Hematopoietic multipotent progenitor cell (in vitro differentiated cells): Measurements from ENCODE around the genes GPR42, KRTDAP, RBM42 and CLIP3.

GRCh38 chr19:35000852-35001631 lies 919 bp downstream of the GRAMD1A start:
- CAGE, long polyA plus RNA, result no peak

DNA sequence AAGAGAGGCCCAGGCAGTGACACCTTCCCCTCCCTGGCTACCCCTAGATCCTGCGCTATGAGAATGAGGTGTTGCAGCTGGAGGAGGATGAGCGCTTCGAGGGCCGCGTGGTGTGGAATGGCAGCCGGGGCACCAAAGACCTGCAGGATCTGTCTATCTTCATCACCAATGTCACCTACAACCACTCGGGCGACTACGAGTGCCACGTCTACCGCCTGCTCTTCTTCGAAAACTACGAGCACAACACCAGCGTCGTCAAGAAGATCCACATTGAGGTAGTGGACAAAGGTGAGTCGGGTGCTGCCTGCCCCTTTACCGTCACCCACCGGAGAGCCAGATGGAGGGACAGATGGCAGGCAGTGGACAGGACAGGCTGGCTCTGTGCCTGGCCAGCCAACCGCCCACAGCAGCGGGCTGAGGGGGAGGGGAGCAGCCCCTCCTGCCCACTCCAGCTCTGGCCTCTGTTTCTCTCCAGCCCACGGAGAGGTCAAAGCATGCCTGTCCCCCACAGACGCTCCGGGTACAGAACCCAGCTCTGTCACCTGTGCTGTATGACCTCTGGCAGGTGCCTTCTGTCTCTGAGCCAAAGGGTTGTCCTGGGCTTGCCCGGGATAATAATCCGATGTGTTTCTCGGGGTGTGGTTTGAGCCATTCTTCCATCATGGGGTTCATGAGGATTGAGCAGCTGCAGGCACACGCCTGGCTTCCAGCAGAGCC lies 3.3 kb downstream of the SCN1B start:
- CAGE, long polyA plus RNA, result no peak

DNA sequence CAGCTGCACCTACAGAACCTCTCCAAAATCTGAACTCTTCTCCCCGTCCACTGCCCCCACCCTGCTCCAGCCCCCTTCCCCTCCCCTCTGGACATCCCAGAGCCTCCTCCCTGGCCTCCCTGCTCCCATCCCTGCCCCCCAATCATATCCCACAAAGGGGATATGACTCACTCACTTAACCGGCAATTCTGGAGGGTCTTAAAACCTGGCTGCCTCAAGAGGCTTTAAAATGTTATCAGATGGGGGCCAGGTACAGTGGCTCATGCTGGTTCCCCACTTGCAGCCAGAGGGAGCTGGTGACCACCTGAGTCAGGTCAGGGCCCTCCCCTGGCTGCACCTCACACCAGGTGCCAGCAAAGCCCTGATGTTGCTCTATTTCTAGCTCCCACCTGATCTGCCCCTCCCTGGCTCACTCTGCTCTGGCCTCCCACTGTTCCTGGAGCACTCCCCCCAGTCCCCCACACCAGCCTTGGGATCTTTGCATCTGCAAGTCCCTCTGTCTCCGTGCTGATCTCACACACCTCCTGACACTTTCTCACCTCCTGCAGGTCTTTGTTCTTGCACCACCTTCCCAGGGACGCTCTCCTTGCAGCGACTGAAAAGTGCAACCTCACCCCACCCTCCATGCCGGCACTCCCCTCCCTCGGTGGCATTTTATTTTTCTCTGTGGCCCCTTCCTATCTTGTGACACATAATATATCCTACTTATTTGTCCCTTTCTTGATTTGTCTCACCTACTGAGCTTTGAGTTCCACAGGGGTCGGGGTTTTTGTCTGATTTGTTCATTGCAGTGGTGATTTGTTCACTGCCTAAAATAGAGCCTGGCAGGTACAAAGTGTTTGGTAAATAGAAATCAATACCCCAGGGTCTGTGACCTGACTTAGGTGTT lies 14.3 kb downstream of the HPN start:
- CAGE, long polyA plus RNA, result no peak

DNA sequence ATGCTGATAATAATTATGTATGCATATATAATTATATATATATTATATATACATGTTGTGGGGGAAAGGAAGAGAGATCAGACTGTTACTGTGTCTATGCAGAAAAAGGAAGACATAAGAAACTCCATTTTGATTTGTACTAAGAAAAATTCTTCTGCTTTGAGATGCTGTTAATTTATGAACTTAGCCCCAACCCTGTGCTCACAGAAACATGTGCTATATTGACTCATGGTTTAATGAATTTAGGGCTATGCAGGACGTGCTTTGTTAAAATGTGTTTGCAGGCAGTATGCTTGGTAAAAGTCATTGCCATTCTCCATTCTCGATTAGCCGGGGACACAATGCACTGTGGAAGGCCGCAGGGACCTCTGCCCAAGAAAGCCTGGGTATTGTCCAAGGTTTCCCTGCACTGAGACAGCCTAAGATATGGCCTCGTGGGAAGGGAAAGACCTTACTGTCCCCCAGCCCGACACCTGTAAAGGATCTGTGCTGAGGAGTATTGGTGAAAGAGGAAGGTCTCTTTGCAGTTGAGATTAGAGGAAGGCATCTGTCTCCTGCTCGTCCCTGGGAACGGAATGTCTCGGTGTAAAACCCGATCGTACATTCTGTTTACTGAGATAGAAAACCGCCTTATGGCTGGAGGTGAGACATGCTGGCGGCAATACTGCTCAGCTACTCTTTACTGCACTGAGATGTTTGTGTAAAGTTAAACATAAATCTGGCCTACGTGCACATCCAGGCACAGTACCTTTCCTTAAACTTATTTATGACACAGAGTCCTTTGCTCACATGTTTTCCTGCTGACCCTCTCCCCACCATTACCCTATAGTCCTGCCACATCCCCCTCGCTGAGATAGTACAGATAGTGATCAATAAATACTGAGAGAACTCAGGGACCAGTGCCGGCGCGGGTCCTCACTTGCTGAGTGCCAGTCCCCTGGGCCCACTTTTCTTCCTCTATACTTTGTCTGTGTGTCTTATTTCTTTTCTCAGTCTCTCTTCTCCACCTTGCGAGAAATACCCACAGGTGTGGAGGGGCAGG lies 5.2 kb downstream of the LGI4 start:
- CAGE, long polyA plus RNA, result no peak

- CAGE, long polyA plus RNA, result no peak
Observed at GRCh38 chr19:35155033-35155396, 480 bp downstream of the FXYD5 start.

GRCh38 chr19:35266638-35266942 lies 2.2 kb upstream of the USF2 start:
- CAGE, long polyA plus RNA, result no peak

DNA sequence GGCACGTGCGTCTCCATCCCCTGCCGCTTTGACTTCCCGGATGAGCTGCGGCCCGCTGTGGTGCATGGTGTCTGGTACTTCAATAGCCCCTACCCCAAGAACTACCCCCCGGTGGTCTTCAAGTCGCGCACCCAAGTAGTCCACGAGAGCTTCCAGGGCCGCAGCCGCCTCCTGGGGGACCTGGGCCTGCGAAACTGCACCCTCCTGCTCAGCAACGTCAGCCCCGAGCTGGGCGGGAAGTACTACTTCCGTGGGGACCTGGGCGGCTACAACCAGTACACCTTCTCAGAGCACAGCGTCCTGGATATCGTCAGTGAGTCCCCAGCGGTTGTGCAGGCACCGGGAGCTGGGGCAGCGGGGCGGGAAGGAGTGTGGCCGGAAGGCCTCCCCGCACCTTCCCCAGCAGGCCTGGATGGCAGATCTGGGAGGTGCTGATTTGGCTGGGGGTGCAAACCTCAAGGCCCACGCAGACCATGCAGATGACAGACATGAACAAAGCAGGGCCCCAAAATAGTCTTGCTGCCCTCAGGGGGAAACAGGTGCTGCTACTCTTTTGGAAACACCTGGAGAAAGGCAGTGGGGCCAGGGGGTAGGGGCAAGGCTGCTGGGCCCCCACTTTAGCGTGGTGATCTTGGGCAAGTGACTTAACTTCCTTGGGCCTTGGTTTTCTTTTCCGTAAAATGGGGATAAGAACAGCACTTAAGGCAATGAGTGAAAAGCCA lies 3.9 kb downstream of the MAG start:
- CAGE, long polyA plus RNA, result no peak

DNA sequence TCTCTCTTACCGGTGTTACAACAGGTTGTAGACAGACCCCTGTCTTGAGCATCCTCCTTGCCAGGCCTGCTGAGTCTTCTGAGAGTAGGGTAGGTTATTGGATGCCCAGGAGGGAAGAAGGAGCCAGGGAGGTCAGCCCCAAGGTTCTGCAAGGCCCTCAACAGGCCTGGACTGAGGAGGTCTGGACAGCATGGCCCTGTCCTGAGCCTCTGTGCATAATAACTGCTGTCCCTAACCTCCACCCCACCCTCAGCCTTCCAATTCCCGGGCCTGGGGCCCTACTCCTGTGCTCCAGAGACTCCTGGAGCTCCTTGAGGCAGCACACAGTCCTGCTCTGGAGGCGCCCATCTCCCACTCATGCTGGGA lies 339 bp downstream of the CD22 start:
- CAGE, long polyA plus RNA, result no peak

DNA sequence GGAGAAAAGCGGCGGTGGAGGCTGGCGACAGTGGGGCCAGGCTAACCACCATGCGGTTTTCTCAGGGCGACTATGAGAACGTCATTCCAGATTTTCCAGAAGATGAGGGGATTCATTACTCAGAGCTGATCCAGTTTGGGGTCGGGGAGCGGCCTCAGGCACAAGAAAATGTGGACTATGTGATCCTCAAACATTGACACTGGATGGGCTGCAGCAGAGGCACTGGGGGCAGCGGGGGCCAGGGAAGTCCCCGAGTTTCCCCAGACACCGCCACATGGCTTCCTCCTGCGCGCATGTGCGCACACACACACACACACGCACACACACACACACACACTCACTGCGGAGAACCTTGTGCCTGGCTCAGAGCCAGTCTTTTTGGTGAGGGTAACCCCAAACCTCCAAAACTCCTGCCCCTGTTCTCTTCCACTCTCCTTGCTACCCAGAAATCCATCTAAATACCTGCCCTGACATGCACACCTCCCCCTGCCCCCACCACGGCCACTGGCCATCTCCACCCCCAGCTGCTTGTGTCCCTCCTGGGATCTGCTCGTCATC lies 1.1 kb upstream of the FFAR1 start:
- CAGE, long polyA plus RNA, result no peak

DNA sequence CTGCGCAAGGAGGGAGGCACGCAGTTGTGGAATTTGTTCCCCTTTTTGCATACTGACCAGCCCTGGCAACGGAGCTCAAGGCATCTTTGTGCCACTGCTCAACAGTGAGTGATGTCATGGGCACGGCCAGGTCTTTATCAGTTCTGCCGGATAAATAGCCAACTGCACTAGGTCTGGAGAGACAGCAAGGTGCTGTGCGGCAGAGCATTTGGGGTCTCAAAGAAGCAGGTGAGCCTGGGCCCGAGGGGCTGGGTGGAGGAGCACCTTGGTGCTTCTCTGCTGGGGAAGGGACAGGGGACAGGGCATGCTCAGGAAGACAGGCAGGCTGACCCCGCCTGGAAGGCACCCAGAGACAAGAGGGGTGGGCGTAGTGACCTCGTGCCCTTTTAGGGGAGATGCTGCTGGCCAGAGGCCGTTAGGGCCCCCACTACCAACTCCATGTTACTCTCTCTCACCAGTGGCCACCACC lies at the start of gene GPR42:
TSS of gene GPR42 (plus strand) at position 178 of the 469 bp plus-strand sequence.
- CAGE, long polyA plus RNA, result no peak

DNA sequence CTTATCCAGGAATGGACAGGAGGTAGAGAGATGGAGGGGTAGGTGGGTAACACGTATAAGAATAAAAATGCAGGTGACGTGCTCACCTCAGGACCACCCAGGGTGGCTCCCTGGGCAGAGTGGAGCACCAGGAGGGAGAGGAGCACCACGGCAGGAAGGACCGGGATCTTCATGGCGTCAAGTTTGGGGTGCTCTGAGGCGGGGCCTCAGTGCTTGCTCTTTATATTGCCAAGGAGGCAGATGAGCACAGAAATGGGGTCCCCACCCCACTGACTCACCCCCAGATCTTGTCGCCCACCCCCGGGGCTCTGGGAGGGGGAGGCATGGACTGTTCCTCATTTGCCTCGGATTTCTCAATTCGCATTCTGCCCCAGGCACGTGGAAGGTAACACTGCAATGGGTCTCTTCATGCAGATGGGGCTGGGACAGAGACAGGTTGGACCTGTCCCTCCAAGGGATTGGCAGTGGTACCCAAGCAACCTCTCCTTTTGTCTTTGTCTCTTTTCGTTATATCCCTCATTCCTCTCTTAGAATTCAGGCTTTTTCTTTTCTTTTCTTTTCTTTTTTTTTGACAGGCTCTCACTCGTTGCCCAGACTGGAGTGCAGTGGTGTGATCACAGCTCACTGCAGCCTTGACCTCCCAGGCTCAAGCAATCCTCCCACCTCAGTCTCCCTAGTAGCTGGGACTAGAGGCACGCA lies at the start of gene KRTDAP:
TSS of gene KRTDAP (minus strand) at position 195 of the 699 bp plus-strand sequence.
- CAGE, long polyA plus RNA, result no peak

GRCh38 chr19:35628223-35629366 lies at the start of gene RBM42:
Gene RBM42, plus strand, starts transcription at chr19:35629036.
- CAGE, long polyA plus RNA, result start-site peak on the plus strand at chr19:35629044-35629096, 2,008 reads

GRCh38 chr19:35712823-35713796 lies 4.7 kb upstream of the KMT2B start:
- CAGE, long polyA plus RNA, result no peak

DNA sequence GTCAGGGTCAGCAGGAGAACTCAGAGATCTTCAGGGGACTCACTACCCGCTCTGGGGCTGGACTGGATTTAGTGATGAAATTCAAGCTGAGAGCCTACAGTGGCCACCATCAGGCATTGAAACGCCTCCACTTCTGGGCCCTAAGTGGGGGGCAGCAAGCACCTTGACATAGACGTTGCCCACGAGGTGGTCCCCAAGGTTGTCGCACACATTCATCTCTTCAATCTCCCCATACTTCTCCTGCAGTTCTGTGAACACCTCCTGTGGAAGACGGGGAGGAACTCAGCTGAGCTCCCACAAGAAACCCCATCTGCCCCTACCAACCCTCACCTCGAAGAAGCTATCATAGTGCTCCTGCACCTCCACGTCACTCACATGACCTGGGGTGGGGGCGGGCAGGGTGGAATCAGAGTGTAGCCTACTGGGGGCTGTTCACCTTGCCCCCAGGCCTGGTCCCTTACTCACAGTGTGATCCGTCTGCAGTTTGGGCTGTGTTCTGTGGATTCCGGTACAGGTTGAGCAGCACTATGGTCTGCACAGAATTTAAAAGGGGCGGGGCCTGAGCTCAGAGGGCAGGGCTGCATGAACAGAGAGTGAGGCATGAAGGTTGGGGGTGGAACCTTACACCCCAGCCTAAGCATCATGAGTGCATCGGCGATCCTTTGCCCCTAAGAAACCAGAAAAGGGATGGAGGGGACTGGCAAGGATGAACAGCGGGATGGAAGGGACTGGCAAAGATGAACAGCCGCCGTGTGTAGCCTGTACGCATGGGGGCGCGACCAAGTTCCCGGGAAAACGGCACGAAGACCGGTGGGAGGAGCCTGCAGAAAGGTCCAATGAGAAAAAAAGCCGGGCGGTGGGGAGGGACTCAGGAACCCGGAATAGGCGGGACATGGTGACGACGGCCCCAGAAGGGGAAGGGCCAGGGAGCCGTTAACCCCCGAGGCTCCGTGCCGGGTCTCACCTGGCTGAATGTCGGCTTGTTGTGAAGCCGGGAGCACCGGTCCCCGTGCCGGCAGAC lies 747 bp downstream of the U2AF1L4 start:
- CAGE, long polyA plus RNA, result no peak

GRCh38 chr19:35788074-35788625 lies 12.8 kb downstream of the ARHGAP33 start:
- CAGE, long polyA plus RNA, result no peak

- CAGE, long polyA plus RNA, result start-site peak on the minus strand at chr19:36032239-36032594, 10 reads; start-site peak on the minus strand at chr19:36032818-36032888, 49 reads
Observed at GRCh38 chr19:36032088-36033190, at the start of gene CLIP3. Gene CLIP3, minus strand, starts transcription at chr19:36032873.

GRCh38 chr19:36100075-36100962 lies 10.6 kb upstream of the OVOL3 start:
- CAGE, long polyA plus RNA, result no peak

- CAGE, long polyA plus RNA, result no peak
Observed at GRCh38 chr19:36125198-36125974, 10.1 kb downstream of the TBCB start.

- CAGE, long polyA plus RNA, result no peak
Observed at GRCh38 chr19:36151111-36152001, 891 bp downstream of the COX7A1 start.

- CAGE, long polyA plus RNA, result no peak
Observed at GRCh38 chr19:36169195-36169784, 17.0 kb upstream of the COX7A1 start.